Mesenchymal stem cell of the bone marrow (primary cell): ENCODE results near the gene INO80B.

GRCh38 chr2:73751129-73751625 lies 14.0 kb upstream of the TPRKB start:
- CAGE, long polyA plus RNA = no peak

GRCh38 chr2:73890709-73891089 lies 2.1 kb upstream of the ACTG2 start:
- CAGE, long polyA plus RNA = no peak

- CAGE, long polyA plus RNA = no peak
Measured at GRCh38 chr2:73897731-73898588, 5.2 kb downstream of the ACTG2 start.

DNA sequence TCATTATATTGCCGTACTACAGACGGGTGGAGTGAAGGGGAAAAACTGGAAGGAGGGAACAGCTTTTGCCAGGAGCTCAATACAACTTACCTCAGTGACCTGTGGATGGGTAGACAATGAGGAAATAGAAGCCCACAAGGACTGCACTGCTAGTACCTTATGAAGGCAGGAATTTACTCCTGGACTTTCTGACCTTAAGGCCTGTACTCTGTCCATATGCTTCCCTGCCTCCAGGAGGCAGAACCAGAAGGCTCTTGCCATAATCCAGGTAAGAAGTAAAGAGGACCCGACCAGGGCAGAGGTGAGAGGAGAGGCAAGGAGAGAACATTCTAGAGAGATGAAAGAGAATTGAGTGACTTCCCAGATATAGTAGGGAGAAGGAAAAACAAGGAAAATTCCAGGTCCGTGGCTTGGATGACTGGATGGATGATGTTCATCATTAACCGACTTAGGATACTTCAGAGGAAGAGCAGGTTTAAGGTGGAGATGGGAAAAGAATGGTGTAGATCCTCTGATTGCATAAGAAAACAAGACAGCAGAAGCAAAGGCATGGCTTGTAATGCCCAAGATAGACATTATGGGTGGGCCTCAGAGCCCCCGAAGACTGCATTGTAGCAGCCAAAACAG lies 28.1 kb upstream of the TET3 start:
- CAGE, long polyA plus RNA = no peak

GRCh38 chr2:73986200-73987109 lies 1.7 kb downstream of the TET3 start:
- CAGE, long polyA plus RNA = no peak

DNA sequence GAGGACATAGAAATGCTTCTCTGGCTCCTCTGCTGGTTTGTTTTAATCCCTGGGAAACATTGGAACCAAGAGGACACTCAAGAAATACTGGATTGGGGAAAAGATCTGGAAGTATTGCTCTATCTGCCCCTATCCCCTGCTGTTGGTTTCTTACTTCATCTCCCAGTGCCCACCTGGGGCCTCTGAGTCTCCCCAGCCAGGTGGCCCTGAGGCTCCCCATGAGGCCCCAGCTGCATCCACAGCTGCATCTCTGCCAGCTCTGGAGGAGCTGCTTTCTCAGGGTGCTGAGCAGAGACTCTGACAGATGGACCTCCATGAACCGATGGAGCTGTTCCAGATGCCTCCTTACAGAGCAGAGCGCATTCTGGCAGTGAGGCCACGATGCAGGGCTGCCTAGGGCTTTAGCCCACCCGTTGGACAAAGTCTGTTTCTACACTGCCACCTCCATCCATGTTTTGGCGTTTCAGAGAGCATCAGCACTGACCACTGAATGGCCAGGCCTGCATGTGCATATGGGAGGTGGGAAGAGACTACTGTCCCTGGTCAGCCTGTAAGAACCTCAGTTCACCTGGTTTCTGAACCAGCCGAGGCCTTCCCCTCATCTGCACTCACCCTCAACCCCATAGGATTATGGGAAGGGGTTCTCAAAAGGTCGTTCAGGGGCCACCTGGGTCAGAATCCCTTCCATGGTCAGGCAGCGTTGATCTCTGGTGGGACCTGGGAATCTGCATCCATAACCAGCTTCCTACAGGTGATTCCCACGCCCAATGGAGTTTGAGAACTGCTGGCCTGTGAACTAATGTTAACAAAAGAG lies 36.5 kb downstream of the TET3 start:
- CAGE, long polyA plus RNA = no peak

DNA sequence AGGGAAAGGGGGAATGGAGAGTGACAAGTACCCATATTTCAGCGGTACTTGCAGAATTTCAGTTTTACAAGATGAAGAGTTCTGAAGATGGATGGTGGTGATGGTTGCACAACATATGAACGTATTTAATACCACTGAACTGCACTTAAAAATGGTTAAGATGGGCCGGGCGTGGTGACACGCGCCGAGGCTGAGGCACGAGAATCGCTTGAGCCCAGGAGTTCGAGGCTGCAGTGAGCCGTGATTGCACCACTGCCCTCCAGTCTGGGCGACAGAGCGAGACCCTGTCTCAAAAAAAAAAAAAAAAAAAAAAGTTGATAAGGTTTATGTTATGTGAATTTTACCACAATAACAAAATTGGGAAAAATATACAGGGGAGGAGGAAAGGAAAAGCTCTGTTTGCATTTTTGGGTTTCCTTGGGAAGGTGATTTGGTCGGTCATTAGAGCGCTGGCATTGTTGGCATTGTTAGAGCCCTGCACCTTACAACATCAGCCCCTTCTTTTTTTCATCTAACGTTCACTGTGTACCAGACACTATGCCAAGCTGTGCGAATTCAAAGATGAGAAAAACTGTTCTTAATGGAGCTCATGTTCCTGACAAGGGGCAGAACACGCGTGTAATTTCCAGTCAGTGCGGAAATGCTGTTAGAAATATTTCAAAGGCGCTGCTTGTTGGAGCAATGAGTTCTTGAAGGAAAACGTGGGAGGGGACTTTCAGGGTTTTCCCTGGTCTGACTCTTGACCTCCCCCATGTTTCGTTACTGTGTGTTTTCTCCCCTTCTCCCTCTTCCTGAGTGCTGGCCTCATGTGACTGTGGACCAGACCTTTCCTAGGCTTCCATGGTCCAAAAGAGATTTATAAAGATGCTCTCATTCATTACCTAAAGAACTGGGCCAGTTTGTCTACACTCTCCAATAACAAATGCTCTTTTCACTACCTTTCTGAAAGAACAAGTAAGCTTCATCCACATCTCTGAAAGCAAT lies 1.3 kb downstream of the MTHFD2 start:
- CAGE, long polyA plus RNA = no peak

GRCh38 chr2:74290036-74290483 lies 53.2 kb downstream of the SLC4A5 start:
- CAGE, long polyA plus RNA = no peak

GRCh38 chr2:74385234-74385865 lies 5.2 kb upstream of the DCTN1 start:
- CAGE, long polyA plus RNA = no peak

GRCh38 chr2:74415785-74416157 lies 5.6 kb downstream of the C2orf81 start:
- CAGE, long polyA plus RNA = no peak

DNA sequence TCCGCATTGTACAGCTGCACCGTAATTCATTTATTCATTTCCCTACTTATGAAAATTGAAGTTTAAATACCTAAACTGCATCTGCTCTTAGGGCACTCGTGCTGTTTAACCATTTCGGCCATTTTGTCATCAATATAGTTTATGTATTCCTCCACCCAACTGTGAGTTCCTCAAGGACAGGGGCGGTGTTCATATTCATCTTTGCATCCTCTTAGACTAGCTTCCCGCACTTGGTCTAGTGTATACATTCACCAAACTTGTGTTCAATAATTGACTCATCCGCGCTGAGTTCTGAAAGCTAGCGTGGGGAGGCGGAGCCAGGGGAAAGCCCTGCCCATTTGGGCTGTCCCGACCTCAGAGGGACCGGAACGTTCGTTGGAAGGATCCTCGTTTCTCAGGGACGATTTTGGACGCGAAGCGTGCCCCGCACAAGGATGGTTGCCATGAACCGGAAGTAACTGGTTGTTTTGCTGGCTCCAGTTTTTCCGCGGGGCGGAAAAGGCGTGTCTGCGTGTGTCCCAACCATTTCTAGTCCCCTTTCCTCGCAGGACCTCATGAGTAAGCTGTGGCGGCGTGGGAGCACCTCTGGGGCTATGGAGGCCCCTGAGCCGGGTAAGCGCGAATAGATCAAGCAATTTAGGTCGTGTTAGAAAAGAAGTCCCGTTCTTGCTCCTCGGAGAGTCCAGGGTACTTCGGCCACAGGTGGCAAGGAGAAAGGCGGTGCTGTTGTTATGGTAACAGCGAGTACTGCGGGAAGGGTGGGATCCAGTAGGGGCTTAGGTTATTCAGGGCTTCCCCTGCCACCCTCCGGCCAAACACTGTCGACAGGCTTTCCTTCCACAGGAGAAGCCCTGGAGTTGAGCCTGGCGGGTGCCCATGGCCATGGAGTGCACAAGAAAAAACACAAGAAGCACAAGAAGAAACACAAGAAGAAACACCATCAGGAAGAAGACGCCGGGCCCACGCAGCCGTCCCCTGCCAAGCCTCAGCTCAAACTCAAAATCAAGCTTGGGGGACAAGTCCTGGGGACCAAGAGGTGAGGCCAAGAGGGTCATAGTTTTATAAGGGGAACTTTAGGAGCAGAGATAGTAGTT lies at the start of gene INO80B:
TSS of gene INO80B (plus strand) at position 525 of the 1,094 bp plus-strand sequence.
- CAGE, long polyA plus RNA = no peak

DNA sequence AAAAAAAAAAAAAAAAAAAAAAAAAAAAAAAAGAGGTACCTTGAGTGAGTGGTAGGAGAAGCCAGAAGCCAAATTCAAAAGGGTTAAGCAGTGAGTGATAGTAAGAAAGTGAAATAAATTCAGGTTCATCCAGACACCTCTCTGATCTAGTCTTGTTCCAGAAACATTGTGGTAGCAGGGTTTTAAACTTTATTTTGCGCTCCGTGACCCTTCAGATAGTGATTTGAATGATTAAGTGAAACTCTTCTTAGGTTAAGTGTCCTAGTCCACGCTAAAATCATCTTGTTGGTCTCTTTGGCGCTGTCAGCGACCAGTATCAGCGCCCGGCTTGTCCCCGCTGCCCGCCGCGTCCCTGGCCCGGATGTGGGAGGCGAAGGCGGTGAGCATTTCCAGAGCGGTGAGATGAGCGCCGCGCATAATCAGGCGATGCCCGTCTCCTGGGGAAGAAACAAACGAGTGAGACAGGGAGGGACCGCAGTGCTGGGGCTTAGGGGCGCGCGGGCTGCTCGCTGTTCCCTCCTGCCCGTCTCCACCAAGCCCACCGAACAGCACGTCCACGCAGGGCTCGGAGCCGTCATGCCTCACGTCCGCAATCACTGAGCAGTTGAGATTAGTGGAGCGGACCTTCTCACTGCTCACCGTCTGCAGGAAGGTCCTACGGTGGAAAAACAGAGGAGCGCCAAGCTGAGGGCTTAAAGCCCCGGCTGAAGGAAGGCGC lies 505 bp downstream of the MRPL53 start:
- CAGE, long polyA plus RNA = no peak

GRCh38 chr2:74489002-74489354 lies 6.1 kb downstream of the TTC31 start:
- CAGE, long polyA plus RNA = no peak

- CAGE, long polyA plus RNA = no peak
Measured at GRCh38 chr2:74504123-74504432, 3.4 kb downstream of the PCGF1 start.

- CAGE, long polyA plus RNA = no peak
Measured at GRCh38 chr2:74549186-74550036, 4.3 kb downstream of the LOXL3 start.

GRCh38 chr2:74919784-74920330 lies 38.6 kb upstream of the POLE4 start:
- CAGE, long polyA plus RNA = no peak

DNA sequence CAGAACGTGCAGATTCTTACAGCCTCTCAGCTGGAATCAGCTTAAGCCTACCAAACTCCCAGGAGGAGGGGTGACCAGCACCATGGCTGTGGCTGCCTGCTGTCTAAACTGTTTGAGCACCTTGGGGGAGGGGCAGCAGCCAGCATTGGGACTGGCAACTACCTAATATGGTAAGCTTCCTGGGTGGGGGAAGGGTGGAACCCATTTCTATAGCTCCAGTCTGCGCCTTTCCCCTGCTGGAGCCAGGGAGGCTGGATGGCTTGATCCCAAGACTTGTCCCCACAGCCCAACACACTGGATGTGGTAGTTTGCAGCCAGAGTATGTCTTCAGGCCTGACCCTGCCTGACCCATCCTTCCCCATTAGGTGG lies 10.7 kb upstream of the POLE4 start:
- CAGE, long polyA plus RNA = no peak

- CAGE, long polyA plus RNA = no peak
Measured at GRCh38 chr2:75109165-75109573, 90.2 kb downstream of the TACR1 start.

DNA sequence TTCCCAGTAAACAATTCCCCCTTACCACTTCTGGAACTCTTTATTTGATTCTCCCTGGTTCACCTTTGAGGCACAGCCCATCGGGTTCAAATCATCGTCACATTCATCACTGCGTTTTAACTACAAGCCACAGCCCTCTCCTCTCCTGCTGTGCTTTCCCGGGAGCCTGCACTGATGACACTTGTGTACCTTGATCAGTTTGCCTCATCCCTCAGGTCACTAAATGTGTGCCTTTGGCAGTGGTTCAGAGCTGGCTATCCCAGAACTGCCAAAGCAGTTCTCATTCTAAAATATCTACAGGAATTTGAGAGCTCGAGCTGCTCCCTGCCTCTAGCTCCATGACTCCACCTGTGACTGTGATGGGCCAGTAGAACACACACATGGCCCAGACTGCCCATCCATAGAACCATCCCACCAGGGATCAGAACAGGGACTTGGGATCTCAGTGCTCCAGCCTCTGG lies 42.1 kb downstream of the EVA1A start:
- CAGE, long polyA plus RNA = no peak

GRCh38 chr2:75602568-75603135 lies 41.9 kb upstream of the EVA1A start:
- CAGE, long polyA plus RNA = no peak